Camera-type eye (tissue), 1 donor: ENCODE data around the genes UGT2B15 and HTN3.

DNA sequence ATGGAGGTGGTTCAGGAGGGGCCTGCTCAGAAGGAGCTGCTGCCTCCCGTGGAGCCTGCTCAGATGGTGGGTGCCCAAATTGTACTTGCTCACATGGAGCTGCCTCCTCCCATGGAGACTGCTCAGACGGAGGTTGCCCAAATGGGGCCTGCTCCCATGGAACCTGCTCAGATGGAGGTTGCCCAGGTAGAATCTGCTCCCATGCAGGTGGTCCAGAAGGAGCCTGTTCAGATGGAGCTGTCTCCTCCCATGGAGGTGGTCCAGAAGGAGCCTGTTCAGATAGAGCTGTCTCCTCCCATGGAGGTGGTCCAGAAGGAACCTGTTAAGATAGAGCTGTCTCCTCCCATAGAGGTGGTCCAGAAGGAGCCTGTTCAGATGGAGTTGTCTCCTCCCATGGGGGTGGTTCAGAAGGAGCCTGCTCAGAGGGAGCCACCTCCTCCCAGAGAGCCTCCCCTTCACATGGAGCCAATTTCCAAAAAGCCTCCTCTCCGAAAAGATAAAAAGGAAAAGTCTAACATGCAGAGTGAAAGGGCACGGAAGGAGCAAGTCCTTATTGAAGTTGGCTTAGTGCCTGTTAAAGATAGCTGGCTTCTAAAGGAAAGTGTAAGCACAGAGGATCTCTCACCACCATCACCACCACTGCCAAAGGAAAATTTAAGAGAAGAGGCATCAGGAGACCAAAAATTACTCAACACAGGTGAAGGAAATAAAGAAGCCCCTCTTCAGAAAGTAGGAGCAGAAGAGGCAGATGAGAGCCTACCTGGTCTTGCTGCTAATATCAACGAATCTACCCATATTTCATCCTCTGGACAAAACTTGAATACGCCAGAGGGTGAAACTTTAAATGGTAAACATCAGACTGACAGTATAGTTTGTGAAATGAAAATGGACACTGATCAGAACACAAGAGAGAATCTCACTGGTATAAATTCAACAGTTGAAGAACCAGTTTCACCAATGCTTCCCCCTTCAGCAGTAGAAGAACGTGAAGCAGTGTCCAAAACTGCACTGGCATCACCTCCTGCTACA, 23.4 kb downstream of the REST start:
- RAMPAGE, long total RNA = no peak

GRCh38 chr4:56934534-56935493, 27.1 kb downstream of the REST start:
- RAMPAGE, long total RNA = no peak

GRCh38 chr4:56976655-56977366, 595 bp downstream of the NOA1 start:
- RAMPAGE, long total RNA = no peak

DNA sequence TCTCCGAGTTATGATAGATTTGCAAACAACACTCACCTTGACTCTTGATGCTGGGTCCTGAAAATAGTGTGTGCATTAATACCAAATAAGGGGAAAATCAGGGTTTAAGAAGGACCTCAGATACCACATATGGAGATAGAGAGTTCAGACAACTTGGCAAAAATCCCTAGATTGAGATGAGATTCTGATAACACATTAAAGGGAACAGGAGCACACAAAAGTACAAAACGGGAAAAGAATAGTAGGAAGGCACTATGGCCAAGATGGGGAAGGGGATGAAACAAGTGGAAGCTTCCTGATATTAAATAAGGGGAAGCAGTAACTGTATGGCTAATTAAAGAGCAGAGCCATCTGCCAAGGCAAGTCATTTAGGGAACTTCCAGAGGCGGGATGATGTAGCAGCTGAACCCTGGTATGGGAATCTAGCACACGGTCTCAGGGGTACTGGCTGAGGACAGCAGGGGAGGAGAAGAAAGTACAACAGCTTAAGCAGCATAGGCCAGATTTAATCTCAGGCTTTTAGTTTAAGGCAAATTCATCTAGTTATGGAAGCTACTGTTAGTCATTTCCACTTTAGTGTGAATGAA, 59.2 kb downstream of the IGFBP7 start:
- RAMPAGE, long total RNA = no peak

- RAMPAGE, long total RNA = no peak
Measured at GRCh38 chr4:57109144-57109452, 1.1 kb downstream of the IGFBP7 start.

DNA sequence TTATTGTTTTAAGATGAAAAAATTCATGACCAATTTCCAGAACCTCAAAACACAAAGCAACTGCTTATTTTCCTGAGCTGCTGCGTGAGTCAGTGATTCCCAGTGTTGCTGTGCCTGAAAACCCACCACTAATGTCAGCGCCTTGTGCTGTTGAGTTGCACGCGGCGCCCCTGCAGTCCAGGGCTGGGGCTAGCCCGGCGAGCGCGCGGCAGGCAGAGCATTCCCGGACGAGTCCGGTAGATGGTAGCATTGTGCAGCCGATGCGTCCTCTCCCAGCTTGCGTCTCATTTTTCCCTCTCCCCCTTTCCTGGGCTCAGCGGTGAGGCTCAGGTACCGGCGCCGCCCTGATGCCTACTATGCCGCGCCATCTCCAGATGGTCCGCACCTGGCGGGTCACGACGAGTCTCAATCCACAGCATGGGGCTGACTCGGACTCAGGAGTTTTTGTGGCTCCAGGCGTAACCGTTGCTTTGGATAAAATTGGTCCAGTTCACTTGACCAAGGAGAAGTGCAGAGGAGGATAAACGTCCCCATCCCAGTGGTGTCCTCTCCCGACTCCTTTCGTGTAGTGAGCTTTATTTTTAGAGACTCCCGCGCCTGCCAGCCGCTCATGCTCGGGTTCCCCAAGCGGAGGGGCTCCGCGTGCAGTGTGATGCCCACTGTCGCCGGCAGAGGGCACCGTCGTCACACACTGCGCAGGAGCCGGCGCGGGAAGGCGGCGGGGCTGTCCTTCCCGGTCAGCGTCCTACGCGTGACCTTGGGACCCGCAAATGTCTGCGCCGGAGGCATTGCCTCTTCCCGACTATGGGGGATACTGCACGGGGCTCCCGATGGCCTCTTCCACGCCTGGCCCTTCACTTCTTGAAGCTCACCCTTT, 53.6 kb upstream of the IGFBP7 start:
- RAMPAGE, long total RNA = no peak

DNA sequence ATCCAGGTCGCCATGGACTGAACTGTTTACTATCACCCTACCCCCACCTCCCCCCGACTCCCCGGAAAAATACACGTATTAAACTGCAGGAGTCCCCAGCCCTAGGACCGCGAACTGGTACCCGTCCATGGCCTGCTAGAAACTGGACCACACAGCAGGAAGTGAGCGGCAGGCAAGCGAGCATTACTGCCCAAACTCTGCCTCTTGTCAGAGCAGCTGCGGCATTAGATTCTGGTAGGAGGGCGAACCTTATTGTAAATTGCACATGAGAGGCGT, 405.8 kb upstream of the ADGRL3 start:
- RAMPAGE, long total RNA = no peak

GRCh38 chr4:61372379-61372761, 172.2 kb downstream of the ADGRL3 start:
- RAMPAGE, long total RNA = no peak

DNA sequence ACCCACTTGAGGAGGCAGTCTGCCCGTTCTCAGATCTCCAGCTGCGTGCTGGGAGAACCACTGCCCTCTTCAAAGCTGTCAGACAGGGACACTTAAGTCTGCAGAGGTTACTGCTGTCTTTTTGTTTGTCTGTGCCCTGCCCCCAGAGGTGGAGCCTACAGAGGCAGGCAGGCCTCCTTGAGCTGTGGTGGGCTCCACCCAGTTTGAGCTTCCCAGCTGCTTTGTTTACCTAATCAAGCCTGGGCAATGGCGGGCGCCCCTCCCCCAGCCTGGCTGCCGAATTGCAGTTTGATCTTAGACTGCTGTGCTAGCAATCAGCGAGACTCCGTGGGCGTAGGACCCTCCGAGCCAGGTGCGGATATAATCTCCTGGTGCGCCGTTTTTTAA, 446.5 kb downstream of the ADGRL3 start:
- RAMPAGE, long total RNA = no peak

GRCh38 chr4:67000681-67000890, 544.7 kb downstream of the CENPC start:
- RAMPAGE, long total RNA = no peak

DNA sequence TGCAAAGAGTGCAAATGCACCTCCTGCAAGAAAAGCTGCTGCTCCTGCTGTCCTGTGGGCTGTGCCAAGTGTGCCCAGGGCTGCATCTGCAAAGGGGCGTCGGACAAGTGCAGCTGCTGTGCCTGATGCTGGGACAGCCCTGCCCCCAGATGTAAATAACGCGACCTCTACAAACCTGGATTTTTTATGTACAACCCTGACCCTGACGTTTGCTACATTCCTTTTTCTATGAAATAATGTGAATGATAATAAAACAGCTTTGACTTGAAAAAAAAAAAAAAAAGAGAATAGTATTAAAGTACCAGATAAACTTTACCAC, 26.5 kb upstream of the YTHDC1 start:
- RAMPAGE, long total RNA = no peak

- RAMPAGE, long total RNA = no peak
Measured at GRCh38 chr4:68572669-68573159, 3.4 kb downstream of the UGT2B17 start.

- RAMPAGE, long total RNA = no peak
Measured at GRCh38 chr4:68649897-68650575, 20.4 kb downstream of the UGT2B15 start.

- RAMPAGE, long total RNA = no peak
Measured at GRCh38 chr4:68670274-68670753, at the start of gene UGT2B15. Gene UGT2B15 (minus strand): TSS chr4:68670652.

DNA sequence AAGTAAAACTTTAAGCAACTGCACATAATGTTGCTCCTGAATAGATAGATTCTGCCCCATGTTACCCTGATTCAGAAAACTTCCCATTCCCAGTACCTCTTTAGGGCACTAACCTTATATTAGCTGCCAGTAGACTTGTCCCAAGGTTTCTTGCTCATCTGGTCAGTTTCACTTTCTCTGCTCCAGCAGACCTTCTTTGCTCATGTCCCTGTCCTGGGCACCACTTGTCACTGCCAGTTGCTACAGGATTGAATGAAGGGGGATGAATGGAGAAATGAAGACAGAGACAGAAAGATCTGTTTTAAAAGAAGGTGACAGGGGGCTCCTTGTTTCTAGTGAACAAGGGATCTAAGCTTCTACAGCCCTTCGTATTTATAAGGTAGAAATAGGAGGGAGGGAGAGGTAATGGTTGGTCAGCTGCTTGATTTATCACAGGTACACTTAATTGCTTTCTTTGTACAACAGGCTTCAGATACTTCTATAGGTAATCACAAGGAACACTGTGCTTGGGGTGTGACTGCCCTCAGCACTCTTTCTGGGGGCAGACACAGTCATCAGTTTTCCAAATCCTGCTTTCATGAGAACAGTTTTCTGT, 65.1 kb upstream of the UGT2B10 start:
- RAMPAGE, long total RNA = no peak

DNA sequence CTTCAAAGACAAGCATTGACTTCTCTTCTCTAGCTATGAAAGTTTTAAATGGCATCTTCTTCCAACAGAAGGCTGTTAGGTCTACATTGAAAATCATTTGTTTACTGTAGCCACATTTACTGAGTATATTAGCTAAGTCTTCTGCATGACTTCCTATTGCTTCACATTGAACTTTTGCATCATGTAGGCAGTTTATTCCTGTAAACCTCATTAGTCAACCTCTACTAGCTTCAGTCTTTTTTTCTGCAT, 3.6 kb downstream of the UGT2A3 start:
- RAMPAGE, long total RNA = no peak

GRCh38 chr4:69056903-69057195, 39.4 kb upstream of the UGT2B7 start:
- RAMPAGE, long total RNA = no peak

DNA sequence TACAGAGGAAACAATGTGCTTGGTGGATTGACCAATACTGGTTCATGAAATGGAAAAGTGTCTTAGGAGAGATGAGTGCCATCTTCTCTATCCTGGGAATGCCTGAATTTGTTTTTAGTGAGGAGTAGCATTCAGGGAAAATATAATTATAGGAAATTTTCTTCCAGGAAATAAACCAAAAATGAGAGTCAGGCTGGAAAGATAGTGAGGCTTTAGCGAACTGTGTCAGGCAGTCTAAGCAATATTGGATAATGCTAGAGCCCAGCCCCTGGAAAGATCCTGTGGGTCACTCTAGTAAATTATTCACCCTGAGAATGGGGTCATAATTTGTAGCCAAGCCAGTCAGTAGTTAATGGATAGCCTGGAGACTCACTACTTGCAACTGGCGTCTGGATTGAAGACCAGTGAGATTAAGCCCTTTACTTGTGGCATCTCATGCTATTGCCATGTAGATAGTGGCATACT, 50.9 kb downstream of the UGT2B28 start:
- RAMPAGE, long total RNA = no peak

GRCh38 chr4:70028030-70028564, at the start of gene HTN3:
Gene HTN3 (plus strand): TSS chr4:70028459.
- RAMPAGE, long total RNA = no peak

GRCh38 chr4:70115325-70115590, 38.8 kb upstream of the PRR27 start:
- RAMPAGE, long total RNA = no peak